Frontal cortex (tissue), 2 donors: ENCODE measurements around a stretch of chr13.

- RAMPAGE, long total RNA: no peak
Observed at GRCh38 chr13:39039061-39039540, 845 bp downstream of the NHLRC3 start.

GRCh38 chr13:39452438-39452718 is 150.6 kb downstream of the LHFPL6 start:
- RAMPAGE, long total RNA: no peak

GRCh38 chr13:39893717-39894121 is 238.3 kb downstream of the COG6 start:
- RAMPAGE, long total RNA: no peak

DNA sequence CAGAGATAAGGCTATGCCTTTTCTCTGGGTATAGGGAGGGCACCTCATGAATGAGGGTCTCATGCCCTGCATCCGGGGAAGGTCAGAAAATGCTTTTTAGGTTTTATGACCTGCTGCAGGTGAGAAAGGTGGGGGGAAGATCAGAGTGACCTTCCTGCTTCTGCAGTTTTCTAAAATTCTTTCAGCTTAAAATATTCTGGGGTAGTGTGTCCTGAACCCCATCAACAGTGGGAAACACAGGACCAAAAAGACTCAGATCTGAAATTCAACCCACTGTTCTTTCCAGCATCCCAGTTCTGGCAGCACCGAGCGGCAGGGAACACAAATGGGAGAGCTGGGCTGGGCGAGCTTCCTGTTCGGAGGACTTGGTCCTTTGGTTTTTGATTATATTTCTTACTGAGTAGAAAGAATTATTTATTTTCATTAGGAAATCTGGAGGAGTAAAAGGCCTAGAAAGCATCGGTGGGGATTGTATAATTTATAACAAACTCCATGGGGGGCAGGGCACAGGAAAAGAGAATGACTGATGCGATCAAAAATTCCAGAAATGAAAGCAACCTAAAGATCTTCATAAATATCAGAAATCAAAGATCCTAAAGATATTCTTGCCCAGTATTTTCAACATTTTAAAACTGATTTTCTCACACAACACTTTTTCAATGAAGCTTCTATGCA is 239.1 kb downstream of the COG6 start:
- RAMPAGE, long total RNA: no peak

GRCh38 chr13:39956088-39956462 is 300.6 kb downstream of the COG6 start:
- RAMPAGE, long total RNA: no peak

DNA sequence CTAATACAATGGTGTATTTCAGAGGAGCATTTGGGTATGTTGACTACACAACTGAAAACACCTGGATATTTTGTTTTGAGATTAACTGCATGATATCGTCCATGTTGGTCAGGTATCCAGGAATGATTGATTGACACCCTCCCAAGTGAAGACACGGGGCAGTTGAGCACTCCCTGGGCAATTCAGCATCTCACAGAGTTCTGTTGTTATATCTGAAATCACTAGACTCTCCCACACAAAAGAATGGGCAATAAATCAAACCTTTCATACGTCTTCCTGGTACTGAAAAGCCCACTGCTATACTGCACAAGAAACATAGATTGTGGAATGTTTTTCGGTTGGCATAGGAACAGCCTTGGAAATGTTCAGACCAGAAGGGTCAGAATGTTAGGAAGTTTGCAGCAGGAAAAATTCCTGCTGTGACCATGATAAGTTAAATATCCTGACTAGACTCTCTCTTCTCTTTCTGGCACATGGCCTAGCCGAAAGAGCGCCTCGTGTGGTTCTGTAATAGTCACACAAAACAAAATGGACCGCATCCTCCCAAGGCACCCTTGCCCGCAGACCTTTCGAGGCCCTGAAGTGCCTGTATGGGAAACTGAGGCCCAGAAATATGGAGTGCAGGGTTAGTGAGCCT is 427.1 kb downstream of the COG6 start:
- RAMPAGE, long total RNA: no peak

DNA sequence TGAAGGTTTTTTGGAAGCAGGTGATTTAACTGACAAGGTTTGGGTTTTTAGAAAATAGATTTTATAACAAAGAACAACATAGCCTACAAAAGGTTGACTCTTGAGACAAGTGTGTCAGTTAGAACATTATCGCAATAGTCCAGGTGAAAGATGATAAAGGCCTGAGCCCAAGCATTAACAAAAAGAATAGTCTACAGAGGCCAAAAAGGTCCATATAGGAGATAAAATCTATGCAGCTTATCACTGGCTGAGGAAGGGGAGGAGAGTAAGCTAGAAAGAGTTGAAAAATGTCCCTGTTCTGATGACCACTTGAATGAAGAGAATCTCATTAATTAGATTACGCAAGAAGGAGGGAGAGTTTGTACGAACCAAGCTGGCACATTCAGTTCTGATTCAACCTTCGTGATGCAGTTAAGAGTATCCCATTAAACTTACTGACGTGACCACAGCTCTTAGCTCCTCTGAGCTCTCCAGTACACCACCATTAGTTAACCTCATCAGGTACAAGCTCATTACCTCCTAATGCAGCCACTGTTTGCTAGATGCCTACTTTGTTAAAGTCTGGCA is 458.1 kb downstream of the COG6 start:
- RAMPAGE, long total RNA: no peak

DNA sequence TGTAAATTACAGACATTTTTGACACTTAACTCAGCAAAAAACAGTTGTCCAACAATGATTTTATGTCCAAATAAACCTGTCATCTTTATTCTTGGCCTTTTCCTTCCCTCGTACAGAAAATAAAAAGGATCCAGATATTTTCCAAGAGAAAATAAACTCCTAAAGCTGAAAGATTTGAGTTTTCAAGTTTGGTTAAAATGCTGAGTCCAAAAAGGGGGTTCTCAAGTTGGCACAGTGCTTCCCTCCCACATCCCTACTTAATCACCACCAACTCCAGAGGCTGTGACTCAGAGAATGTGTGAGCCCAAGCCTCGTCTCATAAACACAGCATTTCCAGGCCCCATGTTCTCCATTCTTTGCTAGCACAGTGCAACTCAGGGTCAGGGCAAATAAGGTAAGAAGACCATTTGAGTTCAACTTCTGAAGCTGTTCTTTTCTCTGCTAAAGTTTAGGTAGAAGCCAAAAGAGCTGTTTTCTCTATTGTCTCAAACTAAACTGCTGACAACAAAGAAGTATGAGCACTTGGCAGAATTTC is 494.0 kb downstream of the COG6 start:
- RAMPAGE, long total RNA: no peak

- RAMPAGE, long total RNA: no peak
Observed at GRCh38 chr13:40189344-40189818, 477.1 kb downstream of the FOXO1 start.

DNA sequence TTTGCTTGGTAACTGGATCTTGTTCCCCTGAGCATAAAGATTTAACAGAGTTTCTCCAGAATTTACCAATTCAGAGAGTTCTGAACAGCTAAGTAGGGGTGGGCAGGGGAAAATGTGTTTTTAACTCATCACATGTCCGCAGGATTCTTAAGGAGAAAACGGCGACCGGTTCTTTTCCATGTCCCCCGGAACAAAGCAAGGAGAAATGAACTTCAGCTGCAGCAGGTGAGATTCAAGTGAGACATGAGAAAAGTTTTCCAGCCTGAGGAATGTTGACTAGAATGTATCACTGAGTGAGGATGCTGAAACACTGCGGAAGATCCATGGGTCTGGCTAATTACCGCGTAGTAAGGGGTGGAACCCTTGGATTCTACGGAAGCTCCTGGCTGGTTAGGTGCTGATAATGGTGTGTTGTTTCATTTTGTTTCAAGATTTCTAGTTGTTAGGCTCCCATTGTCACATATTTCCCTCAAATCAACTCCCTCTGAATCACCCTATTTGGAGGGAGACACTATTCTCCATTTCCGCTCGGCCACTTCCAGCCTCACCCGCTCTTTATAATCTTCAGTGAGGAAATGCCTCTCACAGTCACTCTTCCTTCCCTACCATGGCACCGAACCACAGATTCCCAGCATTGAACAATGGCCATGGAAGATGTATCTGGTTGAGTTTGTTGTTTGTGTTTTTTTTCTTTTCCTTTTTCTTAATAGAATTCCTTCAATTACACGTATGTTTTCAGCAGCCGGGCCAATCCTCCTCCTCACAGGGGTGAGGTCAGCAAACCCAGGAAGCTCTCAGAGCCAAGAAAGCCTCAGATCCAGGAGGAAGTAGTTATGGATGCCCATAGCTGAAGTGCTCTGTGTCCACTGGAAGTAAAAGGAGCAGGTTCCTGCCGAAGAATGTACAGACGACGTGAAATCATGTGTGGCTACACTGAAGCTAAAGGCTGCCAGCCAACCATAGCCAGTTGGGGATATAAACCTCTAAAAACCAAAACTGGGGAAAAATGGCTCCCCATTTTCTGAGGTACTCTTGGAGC is 472.3 kb downstream of the FOXO1 start:
- RAMPAGE, long total RNA: no peak

GRCh38 chr13:40402858-40403456 is 263.5 kb downstream of the FOXO1 start:
- RAMPAGE, long total RNA: no peak

- RAMPAGE, long total RNA: no peak
Observed at GRCh38 chr13:40441144-40441734, 225.2 kb downstream of the FOXO1 start.

DNA sequence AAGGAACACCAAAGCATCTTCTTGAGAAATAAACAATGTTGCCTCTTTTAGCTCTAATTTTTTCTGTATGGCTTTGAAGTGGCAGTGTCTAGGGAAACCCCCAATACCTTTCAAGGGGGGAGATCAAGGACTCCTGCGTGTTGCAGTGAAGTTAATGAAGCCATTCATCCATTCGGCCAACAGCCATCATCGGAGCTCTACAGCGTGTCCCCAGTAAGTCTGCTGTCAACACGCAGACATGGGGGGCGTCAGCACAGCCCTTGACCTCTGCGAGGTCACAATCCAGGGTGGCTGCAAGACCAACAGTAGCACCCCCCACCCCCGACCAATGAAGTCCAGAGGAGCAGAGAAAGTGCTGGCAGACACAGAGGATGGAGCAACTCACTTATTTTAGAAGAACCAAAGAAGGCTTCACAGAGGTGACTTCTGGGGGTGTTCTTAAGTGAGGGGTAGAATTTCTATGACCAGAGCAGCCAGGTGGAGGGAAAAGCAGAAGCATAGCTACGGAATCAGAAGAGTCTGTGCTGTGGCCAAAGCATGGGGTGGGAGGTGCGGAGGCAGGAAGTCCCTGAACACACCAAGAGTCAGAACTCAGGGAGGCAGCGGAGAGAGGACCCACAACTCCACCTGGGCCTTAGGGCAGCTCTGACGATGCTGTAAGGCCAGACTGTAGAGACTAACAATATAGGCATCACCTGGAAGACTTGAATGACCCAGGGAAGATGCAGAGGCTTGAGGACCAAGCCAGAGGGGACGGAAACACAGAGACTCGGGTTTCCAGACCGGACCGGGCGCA is 185.4 kb downstream of the FOXO1 start:
- RAMPAGE, long total RNA: no peak

DNA sequence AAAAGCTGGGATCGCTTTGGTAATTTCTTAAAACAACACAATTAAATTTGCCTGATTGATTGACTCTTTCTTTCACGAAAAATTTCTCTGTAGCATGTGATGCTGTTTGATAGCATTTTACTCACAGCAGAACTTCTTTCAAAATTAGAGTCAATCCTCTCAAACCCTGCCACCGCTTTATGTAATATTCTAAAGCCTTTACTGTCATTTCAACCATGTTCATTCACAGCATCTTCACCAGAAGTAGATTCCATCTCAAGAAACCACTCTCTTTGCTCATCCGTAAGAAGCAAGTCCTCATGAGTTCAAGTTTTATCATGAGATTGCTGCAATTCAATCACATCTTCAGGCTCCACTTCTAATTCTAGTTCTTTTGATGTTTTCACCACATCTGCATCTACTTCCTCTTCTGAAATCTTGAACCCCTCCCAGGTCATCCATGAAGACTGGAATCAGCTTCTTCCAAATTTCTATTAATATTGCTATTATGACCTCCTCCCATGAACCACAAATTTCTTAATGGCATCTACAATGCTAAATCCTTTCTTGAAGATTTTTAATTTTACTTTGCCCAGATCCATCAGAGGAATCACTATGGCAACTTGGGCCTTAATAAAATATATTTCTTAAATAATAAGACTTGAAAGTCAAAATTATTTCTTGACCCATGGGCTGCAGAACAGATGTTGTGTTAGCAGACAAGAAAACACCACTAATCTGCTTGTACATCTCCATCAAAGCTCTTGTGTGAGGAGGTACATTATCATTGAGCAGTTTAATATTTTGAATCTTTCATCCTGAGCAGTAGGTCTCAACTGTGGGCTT is 83.9 kb downstream of the FOXO1 start:
- RAMPAGE, long total RNA: no peak

GRCh38 chr13:40598603-40598971 is 67.9 kb downstream of the FOXO1 start:
- RAMPAGE, long total RNA: no peak

DNA sequence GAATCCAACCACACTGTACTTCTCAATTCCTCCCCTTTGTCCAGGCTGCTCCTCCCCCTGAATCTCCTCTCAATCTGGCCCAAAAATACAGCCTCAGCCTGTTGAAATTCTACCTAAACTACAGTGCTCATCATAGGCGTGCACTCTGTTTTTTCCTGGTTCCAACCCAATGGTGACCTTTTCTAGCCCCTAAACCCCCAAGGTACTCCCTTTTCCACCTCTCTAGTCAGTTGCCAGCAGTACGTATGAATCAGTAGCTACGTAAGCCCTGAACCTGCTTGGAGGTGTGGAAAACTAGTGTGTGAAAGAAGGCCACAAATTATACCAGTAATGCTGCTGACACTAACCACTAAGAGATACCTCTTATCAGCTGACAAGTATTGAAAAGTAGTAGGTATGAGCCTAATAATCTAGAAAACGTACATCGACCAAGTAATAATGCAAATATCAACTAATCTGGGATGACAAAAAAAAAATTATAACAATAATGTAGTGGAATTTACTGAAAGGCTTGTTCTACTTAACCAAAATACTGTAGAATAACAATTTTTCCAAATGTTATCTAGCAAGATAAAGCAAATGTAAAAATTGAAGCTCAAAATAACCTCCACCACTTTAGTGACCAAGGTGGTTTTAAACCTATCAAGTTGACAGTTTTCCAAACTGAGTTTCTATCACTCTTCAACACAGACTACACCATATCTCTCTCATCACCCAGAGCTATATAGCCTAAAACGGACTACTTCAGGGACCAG is 60.7 kb downstream of the FOXO1 start:
- RAMPAGE, long total RNA: no peak

GRCh38 chr13:40606984-40607575 is 59.4 kb downstream of the FOXO1 start:
- RAMPAGE, long total RNA: no peak

DNA sequence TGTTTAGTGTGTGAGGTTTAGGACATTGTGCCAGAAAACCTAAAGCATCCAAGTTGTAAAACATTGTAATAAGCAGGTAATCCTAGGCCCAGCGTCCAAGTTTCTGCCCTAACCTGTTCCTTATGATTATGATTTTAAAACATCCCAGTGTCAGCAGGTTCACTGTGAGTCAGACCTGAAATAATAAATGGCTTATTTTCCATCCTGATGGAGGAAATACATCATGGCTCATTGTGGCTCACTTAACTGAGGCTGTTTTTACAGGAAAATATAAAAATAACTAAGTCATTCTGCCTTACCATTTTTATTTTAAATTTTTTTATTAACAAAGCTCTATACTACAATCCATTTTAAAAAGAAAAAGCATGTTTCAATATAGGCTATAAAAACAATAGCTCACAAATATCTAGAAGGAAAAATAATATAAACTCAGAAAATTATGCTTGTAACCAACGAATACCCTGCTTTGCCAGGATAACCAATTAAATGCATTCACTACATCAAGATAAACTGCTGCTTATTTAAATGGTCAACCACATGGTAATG is 56.0 kb downstream of the FOXO1 start:
- RAMPAGE, long total RNA: no peak

DNA sequence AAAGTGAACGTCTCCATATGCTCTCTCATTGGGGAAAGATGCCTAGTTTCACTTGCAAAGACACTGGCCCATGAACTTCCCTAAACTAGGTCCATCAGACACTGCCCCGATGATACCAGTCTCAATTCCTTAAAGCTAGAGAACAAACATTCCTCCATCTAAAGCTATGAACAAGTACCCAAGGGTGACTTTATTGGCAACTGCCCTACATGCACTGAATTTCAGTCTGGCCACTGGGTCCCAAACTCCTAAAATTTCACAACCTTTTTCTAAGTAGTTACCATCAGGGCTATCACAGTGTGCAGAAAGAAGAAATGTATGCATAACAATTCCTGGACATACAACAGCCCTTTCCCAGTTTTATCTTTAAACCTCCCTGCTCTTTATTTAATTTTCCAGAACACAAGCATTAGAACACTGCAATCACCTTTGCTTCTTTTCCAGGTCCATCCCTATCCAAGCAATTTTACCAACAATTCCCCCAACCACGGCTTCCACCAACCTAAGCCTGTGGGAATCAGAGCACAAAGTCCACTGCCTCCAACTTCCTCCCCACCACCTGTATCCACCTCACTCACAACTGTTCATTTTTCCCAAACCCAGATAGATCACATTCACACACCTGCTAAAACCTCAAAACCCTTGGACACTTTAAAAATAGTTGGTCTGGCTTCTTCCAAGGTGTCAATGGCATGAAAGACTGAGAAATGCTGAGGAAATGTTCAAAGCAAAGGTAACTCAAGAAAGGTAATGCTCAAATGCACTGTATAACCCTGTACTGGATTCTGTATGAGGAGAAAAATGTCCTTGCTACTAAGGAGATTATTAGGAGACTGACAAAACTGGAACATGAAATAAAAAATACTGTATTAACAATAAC is 39.5 kb downstream of the FOXO1 start:
- RAMPAGE, long total RNA: no peak

GRCh38 chr13:40651643-40652462 is 14.6 kb downstream of the FOXO1 start:
- RAMPAGE, long total RNA: no peak